Cardiac atrium fibroblast (primary cell): Measurements from ENCODE around the genes KRT17 and C17orf113.

DNA sequence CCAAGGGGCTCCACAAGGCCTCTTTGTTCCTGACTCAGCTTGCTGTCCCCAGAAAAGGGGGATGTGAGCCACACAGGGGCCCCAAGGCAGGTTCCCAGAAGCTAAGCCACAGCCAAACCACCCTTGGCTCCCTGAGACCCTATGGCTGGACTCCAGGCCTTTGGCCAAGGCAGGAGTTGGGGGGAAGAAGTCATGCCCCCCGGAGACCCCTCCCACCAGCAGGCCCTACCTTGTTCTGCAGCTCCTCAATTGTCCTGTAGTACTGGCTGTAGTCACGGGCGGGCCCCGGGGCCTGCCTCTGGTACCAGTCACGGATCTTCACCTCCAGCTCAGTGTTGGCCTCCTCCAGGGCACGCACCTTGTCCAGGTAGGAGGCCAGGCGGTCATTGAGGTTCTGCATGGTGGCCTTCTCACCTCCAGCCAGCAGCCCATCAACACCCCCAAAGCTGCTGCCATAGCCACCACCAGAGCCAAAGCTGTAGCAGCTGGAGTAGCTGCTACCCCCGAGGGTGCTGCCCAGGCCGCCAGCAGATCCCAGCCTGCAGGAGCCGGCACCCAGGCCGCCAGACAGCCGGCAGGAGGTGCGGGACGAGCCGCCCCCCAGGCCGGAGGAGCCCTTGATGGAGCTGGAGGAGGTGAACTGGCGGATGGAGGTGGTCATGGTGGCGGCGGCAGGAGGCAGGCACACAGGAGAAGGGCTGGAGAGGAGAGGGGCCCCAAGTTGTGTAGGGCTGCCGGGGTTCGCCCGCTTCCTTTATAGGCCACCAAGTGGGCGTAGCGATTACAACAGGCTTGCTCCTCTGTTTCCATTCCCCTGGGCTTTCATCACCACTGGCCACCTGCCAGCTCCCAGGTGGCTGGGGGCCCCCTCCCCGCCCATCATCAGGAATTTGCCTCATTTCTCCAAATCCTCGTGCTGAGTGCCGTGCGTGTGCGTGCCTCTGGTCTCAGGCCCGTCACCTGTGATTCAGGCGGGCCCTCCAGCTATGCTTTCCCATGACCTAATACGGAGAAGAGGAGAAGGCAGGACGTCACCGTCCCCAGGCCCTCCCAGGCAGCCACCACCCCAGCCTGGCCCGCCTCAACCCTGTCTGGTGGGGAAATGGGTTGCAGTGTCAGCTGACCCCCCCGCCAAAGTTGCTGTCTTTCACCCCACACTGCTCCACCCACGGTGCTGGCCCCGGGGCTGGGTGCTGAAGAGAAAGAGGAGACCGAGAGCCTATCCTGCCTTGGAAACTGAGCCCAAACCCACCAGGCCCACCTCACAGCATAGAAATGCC is at the start of gene KRT17:
TSS of gene KRT17 (minus strand) at position 727 of the 1,280 bp plus-strand sequence.
- RAMPAGE, long total RNA: no peak

DNA sequence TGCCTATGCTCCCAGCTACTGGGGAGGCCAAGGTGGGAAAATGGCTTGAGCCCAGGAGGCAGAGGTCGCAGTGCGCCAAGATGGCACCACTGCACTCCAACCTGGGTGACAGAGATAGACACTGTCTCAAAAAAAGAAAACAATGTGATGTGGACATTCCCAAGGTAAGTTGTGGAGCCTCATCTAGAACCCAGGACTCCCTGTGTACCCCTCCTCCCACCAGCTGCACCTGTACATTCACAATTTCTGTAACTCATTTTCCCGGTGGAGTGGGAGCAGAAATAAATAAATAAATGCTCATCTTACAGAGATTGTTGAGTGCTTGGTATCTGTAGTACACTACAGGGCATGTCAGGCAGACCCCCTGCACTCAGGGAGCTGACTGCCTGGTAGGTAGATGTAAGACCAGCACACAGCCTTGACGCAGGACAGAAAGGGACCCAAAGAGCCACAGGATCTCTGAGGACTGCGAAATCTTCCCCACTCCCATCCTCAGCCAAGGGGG is 6.4 kb downstream of the EIF1 start:
- RAMPAGE, long total RNA: no peak

DNA sequence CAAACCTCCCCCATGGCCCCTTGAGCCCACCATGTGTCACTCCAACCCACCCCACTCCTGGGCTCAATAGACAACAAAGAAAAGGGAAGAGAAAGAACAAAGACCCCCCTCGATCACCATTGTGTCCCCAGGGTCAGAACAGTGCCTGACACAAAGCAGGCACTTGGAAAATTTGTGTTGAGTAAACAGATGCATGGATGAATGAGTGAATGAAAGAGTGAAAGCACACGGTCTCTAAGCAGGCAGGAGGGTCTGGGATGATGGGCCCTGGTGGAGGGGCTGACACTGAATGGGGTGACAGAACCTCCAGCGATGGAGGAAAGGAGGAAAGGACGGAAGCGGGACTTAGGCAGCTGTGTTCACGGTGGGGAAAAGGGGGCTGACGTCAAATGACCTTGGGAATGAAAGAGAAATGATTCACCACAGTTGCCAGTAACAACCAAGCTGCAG is 6.9 kb upstream of the GAST start:
- RAMPAGE, long total RNA: no peak

- RAMPAGE, long total RNA: no peak
These were observed 11.3 kb downstream of the JUP start for GRCh38 chr17:41774936-41775937.

DNA sequence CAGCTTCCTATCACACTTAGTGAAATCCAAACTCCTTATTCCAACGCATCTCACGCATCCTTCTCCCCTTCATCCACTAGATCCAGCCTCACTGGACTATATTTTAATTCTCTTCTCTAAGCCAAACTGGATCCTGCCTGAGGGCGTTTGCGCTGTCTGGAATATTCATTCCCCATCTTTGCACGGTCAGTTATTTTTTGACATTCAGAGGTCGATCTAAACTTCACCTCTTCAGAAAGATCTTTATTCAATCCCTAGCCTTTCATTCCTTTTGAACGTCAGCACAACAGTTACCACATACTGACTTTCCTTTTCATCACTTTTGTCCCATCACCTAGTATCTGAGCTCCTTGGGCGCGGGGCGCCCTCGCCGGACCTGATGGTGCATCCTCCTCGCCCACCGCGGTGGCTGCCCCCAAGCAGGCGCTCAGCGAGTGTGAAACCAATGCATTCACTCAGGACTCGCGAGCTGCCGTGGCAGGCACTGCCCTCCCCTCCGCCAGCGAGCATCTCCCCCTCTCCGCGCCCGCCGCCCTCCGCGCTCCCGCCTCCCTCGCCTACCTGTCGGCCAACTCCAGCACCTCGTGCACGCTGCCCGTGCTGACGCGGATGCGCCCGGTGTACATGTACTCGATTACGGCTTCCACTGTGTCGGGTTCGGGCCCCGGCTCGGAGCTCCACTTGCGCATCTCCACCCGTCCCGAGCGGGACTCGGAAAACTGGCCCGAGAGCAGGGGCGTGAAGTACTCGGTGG is 781 bp downstream of the KLHL11 start:
- RAMPAGE, long total RNA: no peak

GRCh38 chr17:41870363-41871078 is 5.3 kb upstream of the KLHL11 start:
- RAMPAGE, long total RNA: no peak

DNA sequence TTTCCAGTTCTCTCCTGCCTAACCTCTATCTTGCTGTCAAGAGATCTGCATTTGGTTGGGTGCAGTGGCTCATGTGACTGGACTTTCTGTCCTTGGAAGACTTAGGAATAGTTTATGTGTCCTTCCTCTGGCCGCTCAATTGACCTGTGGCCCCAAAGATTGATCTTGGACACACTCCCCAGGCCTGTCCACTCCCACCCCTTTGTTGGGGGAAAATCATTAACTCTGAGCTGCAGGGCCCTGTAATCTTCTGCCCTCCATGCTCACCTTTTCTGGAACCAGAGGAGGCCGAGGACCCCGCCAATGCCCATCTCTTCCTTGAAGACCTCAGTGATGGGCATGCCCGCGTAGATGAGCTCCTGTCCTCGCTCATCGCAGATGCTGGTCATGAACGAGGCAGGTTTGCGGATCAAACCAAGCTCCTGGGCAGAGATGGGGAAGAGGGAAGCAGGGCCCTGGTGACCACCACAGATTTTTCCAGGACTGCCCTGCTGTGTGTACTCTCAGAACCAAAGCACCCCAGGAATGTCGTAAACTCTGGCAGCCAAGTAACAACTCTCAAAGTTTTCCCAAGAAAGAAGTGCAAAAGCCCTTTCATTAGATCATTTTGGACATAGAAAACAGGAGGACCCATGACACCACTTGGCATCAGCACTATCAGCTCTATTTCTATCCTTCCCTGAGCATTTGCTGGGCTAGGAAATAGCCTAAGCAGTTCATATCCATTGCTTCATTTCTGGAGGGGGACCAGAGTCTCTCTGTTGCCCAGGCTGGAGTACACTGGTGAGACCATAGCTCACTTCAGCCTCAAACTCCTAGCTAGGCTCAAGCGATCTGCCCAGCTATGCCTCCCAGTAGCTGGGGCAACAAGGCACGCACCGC is 8.6 kb upstream of the KLHL11 start:
- RAMPAGE, long total RNA: no peak

DNA sequence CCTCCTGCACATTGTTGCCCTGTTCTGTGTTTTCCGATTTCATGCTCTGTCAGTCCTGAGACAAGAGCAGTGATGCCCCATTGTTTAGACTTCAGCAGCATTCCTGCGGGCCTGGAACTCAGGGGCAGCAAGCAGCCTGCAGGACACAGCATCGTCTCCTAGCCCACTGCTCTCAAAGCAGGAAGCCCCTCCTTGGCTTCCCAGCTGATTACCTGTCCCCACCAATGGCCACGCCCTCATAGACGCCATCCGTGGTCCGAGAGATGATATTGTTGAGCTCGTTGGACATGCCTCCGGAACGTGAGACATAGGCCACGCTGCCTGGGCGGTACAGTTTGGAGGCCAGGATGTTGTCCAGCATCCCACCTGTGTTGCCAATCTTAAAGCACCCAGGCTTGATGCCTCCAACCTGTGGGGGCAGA is 20.7 kb upstream of the KLHL11 start:
- RAMPAGE, long total RNA: no peak

- RAMPAGE, long total RNA: no peak
These were observed 11.4 kb downstream of the ACLY start for GRCh38 chr17:41907298-41907863.

DNA sequence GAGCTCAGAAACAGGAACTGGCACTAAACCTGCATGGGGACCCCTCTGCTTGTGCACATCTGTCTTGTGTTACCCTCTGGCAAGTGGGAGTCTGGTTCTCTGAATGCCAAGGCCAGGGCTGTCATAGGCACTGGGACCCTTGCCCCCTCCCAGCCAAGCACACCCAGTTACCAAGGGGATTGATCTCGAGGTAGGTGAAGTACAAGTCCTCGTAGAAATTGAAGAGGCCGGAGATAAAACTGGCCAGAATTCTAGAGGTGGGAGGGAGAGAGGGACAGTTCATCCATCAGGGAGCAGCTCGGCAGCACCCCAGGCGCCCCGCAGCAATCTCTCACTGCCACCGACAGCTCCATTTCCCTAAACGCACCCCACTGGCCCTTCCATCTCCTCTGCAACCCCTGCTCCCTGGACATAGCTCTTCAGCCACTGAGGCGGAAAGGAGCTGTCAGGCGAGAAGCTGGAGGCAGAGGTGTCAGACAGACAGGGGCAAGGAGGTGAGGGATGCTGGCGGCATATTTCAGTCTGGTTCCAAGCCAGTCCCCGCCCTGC is 9.9 kb downstream of the ACLY start:
- RAMPAGE, long total RNA: no peak

- RAMPAGE, long total RNA: no peak
These were observed at the start of gene C17orf113 for GRCh38 chr17:42050316-42051359. C17orf113 (minus strand) TSS chr17:42050601.

DNA sequence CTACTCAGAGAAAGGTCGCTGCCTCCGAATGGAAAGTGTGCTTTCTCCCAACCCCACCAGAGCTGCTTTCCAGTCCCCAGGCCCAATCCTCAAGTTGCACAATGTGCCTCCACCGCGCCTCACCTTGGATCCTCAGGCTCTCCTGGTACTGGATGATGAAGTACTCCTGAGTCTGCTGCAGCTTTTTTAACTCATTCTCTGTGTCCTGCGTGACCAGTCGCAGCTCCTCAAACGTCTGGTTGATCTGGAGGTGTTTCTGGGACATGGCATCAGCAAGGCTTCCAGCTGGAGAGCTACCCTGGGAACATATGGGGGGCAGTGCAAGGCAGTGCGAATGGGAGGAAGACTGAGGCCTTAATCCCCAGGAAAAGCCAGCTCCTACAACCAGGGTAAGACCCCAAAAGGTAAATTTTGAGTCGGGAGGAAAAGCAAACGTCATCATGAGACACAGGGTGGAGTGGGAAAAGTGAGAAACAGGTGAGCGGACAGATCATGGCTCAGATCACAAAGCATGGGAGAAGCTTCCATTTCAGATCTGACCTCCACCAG is 29.0 kb upstream of the GHDC start:
- RAMPAGE, long total RNA: no peak

DNA sequence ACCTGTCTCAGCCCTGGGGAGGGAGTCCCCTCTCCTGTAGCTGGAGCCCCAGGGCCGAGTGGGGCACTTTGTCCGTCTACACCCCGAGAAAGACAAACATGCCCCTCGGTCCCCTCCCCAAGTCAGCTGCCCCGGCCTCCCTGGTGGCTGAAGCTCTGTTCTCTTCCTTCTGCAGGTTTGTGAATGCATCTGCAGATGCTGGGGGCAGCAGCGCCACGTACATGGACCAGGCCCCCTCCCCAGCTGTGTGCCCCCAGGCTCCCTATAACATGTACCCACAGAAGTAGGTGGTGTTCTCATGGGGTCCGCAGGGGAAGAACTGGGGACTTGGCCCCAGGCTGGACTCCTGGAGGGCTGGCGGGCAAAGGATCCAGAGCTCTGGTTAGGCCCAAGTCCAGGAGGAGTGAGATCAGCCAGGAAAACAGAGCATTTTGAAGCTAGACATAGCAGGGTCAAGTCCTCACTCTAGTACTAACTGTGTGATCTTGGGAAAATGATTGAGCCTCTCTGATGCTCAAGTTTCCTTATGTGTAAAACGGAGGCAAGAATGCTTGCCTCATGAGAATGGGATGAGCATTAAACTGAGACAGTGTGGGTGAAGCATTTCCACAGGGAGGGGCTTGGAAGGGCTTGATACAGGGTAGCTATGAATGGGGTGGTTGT is 21.0 kb downstream of the STAT5A start:
- RAMPAGE, long total RNA: no peak

- RAMPAGE, long total RNA: no peak
These were observed 47.8 kb downstream of the STAT3 start for GRCh38 chr17:42340565-42340783.

GRCh38 chr17:42340945-42341288 is 47.3 kb downstream of the STAT3 start:
- RAMPAGE, long total RNA: no peak

DNA sequence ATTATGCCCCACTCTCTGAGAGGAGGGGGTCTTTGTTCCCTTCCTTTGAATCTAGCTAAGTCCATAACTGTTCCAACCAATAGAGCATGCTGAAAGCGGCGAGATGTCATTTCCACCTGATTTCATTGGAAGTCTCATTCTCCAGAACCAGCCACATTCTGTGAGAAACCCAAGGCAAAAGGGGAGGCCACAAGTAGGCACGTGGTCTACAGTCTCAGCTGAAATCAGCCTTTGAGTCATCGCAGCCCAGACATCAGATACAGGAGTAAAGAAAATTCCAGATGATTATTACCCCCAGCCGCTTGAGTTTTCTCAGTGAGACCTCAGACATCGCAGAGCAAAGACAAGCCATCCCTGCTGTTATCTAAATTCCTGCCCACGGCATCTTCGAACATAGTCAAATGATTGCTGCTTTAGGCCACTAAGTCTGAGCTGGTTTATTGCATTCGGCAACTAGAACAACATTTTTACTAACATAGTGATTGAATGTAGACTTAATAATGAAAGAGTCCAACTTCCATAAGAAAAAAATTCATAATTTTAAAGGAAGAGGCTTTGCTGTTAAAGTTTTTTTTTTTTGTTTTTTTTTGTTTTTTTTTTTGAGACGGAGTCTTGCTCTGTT is 23.1 kb downstream of the STAT3 start:
- RAMPAGE, long total RNA: no peak

- RAMPAGE, long total RNA: no peak
These were observed 494 bp downstream of the STAT3 start for GRCh38 chr17:42387654-42388242.

DNA sequence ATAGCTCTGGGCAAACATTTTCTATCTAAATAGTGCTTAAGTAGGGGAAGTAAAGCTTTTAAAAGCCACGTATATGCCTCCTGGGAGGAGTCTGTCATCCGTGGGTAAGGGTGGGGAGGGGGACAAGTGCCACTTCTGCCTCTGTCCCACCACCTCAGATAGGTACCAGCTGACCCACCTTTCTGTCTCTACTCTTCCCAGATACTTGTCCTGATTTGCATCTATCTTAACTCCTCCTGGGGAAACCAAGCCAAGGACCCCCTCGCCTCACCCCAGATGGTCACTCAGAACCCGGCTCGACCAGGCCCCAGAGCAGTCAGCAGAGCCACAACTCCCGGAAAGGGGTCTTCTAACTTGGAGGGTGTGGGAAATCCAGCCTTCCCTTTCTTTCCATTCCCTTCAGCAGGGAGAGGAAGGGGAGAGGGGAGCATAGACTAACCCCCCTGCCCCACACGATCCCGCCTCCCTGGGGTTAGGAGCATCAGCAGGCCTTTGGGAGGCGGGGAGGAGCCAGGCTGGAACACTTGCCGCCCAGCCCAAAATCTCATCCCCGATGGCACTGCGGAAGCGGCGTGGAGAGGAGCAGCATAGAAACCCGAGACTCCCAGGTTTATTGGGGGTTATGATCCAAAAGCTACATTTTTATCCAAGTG is 1.9 kb downstream of the CAVIN1 start:
- RAMPAGE, long total RNA: no peak

DNA sequence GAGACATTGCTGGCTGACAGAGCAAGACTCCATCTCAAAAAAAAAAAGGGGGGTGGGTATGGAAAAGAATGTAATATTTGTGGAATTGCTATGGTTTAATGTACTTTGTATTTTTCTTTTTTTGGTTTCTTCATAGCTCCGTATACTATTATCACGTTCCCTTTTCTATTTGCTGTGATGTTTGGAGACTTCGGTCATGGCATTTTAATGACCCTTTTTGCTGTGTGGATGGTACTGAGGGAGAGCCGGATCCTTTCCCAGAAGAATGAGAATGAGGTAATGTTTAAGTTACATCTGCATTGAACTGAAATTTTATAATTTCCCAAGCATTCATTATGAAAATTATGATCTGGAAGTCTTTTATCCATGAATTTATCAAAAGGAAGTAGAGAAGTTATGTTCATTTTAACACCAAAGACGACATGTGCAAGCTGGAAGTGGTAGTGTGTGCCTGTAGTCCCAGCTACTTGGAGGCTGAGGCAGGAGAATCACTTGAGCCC is 35.6 kb downstream of the ATP6V0A1 start:
- RAMPAGE, long total RNA: no peak

DNA sequence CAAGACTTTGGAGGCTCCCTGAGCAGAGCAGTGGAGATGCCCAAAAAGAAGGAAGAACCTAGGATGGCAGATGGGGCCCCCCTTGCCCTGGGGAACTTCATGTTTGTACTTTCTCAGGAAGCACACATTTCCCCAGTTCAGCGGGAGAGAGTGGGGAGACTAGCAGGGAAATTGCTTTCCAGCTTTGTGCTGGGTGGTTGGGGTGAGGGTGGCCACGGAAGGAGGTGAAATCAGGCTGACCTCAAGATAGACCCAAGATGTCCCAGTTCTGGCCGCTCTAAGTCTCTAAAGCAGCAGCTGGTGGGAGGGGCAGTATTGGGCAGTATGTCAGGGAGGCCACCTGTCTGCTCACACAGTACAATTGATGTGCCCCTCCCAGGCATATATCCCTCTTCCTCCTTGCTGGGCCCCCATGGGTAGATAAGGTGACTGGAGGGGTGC is 17.2 kb upstream of the NAGLU start:
- RAMPAGE, long total RNA: no peak